Skeletal muscle cell (primary cell): ENCODE measurements around a stretch of chr2.

- RRBS, result 7% methylated on average over 5 of the region's 44 CpGs
Observed at GRCh38 chr2:61177600-61178175, 15.7 kb downstream of the C2orf74 start.

DNA sequence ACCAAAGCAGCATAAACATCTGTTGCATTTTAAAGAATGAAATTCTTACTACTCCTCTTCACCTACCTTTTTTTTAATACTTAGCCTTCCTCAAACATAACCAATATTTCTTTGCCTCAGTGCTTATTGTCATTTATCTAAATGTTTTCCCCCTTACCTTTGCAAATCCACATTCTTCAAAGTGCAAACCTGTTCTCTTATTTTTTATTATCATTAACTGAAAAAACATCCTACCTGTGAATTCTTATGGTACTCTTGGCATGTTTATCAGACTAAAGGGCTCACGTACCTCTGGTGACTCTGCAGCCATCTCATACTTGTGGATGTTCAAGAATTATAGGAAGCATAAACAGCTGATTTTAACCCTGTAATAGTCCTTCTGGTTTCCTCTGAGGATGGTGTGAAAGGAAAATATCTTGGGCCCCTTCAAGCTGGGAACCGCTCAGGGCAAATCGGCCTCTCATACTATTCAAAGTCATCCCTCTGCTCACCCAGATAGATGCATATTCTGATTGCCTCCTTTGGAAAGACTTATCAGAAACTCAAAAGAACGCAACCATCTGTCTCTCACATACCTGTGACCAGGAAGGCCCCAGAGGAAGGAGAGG is 45.8 kb downstream of the C2orf74 start:
- RRBS, result no CpG with 5 or more reads among the region's 4 CpGs

DNA sequence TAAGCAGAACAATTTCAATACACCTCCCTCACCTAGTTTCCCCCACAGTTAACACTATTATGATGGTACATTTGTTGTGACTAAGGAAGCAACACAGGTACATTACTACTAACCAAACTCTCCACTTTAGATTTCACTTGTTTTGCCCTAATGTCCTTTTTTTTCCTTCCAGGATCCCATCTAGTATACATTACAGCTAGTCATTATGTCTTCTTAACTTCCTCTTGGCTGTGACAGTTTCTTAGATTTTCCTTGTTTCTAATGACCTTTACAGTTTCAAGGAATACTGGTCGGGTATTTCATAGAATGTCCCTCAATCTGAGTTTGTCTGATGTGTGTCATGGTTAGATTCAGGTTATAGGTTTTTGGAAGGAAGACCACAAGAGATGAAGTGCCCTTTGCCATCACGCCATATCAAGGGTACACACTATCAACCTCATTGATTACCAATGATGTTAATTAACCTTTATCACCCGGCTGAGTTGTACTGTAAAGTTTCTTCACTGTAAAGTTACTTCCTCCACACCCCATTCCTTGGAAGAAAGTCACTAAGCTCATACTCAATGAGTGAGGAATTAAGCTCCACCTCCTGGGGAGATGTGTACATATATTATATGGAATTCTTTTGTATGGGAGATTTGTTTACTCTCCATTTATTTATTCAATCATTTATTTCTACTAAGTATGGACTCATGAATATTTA is 56.6 kb downstream of the C2orf74 start:
- RRBS, result no CpG with 5 or more reads among the region's 3 CpGs

- RRBS, result no CpG with 5 or more reads among the region's 5 CpGs
Observed at GRCh38 chr2:61300906-61301733, 139.1 kb downstream of the C2orf74 start.

- RRBS, result no CpG with 5 or more reads among the region's 1 CpG
Observed at GRCh38 chr2:61533710-61534059, 4.5 kb downstream of the XPO1 start.

DNA sequence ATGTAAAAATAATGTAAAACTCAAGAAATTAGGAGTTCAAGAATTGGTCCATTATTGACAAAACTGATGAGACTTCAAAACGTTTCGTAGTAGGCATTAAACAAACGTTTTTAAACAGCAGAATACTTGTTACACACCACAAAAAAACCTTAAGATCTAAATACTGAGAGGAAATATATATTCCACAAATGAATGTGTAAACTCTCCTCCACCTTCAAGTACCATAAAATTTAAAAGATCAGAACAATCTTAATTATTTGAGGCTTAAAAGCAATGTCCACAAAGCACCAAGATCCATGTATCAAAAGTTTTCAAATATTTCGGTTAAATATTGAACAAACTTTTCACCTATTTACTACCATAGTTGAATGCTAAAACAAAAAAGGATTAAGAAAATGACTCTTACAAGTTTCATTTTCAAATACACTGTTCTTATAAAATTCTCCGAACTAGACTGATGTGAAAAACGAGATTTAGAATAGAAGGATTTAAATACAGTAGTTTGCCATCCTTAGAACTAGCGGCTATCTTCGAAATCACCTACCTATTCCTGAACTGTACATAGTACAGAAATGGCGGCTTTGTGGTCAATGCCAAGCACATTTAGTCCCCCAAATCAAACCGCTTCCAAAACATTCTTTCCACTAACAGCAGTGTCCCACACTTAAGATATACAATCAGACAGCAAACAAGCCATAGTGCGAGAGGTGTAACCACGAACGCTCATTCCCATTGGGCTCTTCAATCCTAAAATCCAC is 2.3 kb downstream of the XPO1 start:
- RRBS, result no CpG with 5 or more reads among the region's 13 CpGs

- RRBS, result no CpG with 5 or more reads among the region's 49 CpGs
Observed at GRCh38 chr2:61538413-61538933, 317 bp upstream of the XPO1 start.

DNA sequence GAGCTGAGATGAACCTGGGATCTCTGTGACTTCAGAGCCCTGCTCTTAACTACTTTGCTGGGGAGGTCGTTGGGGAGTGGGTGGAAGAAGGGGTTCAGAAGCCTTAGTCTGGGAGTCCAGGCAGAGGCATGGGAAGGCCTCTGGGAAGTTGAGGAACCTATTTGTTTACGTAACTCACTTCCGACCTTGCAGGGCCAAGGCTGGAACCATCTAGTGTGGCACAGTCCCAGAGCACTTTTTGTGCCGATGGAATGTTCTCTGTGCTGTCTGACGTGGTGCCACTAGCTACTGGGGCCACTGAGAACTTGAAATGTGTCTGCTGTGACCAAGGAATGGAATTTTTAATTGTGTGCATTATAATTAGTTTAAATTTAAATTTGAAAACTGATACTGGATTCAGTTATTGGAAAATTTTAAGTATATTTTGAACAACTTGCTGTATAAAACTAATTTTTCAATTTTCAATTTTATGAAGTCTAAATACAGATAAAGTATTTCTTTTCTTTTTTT is 139.6 kb downstream of the FAM161A start:
- RRBS, result no CpG with 5 or more reads among the region's 5 CpGs

DNA sequence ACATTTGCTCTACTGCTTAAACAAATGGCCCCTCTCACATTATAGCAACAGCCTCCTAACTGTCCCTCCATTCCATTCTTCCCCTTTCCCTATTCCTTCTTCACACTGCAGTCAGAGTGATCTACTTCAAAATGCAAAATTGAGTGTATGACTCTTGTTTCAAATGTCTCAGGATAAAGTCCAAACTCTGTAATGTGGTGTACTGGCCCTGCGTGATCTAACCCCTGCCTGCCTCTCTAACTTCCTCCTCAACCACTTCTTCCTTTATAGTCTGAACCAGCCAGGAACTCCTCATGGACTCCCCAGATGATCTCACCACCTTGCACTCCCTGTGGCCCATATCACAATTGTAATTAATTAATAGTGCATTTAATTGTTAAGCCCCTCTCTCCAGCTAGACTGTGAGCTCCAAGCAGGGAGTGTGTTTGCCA is 3.1 kb upstream of the B3GNT2 start:
- RRBS, result no CpG with 5 or more reads among the region's 1 CpG

GRCh38 chr2:62225939-62226532 is 30.1 kb downstream of the B3GNT2 start:
- RRBS, result no CpG with 5 or more reads among the region's 3 CpGs

GRCh38 chr2:62295949-62296555 is 100.1 kb downstream of the B3GNT2 start:
- RRBS, result no CpG with 5 or more reads among the region's 10 CpGs

DNA sequence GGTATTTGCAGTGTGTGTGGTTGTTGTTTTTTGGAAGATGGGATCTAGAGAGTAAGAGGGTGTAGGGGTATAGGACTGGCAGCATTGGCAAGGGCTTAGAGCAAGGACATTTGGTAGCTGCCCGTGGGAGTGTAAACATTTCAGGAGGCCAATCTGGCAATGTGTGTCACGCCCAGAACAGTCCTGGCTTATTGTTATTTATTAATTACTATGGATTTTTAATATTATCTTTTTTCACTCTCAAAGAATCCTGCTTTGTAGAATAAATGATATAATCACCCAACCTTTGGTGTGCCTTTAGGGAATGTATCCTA is 90.4 kb downstream of the TMEM17 start:
- RRBS, result no CpG with 5 or more reads among the region's 2 CpGs

DNA sequence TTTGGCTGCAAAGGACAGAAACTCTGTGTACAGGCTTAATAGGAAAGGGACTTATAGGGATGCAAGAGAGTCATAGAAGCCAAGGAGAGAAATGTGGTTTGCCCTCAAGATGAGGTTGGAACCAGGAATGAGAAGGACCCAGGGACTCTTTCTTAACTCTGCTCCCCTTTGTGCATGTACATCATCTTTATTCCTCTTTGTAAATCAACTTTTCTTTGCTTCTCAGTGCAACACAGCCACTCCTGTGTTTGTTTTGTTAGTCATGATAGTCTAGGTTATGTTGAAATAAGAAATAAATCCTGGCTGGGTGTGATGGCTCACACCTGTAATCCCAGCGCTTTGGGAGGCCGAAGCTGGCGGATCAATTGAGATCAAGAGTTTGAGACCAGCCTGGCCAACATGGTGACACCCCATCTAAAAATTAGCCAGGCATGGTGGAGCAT is 72.8 kb upstream of the TMEM17 start:
- RRBS, result no CpG with 5 or more reads among the region's 3 CpGs

- RRBS, result no CpG with 5 or more reads among the region's 3 CpGs
Observed at GRCh38 chr2:63025603-63026238, 24.9 kb upstream of the OTX1 start.

- RRBS, result no CpG with 5 or more reads among the region's 3 CpGs
Observed at GRCh38 chr2:63218805-63219335, 168.2 kb downstream of the OTX1 start.

GRCh38 chr2:63484367-63485256 is 103.7 kb downstream of the WDPCP start:
- RRBS, result no CpG with 5 or more reads among the region's 8 CpGs

GRCh38 chr2:63614988-63615455 is 26.3 kb downstream of the MDH1 start:
- RRBS, result no CpG with 5 or more reads among the region's 8 CpGs

DNA sequence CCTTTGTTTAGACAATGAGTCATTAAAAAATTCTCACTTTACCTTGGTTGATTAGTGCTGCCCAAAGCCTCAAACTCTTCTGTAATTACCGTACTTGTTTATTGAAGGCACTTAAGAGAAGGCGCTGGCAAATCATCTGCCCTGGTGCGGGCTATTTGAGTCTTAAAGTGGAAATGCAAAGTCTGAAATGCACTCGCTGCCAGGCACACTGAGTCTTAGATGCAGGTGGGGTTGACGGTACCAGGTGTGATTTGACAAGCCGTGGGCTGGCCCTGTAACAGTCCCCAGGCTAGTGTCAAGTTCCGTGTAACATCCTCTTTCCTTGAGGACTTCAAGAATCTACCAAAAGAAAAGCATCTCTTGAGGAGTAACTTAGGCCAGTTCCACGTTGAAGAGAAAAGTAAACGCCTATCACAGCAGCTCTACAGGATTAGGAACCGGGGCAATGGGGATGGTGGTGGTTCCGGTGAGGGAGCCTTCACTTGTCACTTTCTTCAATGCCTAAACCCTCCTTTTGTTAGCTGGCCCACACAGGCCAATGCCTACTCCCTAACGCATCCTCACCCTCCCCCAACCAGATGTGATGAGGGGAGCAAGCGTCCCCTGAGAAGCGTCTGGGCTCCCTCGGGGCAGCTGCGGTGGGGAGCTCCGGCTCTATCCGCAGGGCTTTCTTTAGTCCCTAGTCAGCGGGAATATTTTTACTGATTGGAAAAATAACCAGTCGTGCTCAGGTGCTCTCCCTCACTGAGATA is 1.5 kb upstream of the UGP2 start:
- RRBS, result no CpG with 5 or more reads among the region's 20 CpGs

DNA sequence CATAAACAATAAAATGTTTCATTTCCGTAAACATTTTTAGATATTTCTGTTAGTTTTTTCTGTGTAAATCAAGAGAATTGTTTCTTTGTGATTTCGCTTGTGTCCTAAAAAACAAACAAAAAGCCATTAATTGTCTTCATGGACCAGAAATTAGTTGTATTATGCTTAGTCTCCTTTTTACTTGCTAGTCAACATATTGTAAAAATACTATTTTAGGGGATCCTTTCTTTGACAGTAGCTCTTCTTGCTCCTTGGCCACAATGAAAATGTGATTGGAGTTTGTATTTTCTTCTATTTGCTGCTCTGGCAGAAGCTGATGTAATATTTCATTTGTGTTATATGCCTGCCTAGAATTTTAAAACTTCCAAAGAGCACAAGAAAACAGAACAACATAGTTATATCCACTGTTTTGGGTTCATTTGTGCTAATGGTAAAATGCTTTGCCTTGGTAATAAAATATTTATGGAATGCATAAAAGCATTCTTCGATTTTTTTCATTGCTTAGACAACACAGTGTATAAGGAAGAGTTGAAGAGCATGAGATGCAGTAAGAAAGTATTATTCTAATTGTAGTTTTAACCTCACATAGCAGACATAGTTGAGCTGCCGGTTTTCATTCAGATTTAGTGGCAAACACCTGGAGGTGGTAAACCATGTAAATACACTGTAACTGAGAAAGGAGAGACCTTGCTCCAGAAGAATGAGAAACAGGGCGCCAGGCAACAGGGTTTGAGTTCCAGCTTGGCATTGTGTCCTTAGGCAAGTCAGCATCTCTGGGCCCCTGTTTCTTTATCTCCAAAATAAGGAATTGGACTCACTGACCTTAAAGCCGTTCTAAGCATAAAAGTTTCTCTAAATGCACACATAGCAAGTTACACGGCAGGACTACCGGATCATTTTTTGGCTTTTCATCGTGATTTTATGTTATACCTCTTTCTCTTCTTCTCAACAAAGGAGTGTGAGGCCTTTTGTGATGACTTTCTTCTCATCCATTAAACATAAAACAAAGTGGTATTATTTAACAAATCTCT is 7.7 kb downstream of the UGP2 start:
- RRBS, result no CpG with 5 or more reads among the region's 9 CpGs